GM12878 (cell line): ENCODE measurements around a stretch of chr3.

GRCh38 chr3:187989727-187990253 lies 164.2 kb upstream of the LPP start:
- RAMPAGE, long total RNA, result no peak
- RRBS, 2 experiments, result no CpG with 5 or more reads among the region's 9 CpGs
CAGE:
- cytosol, long polyA minus RNA, result no peak
- cytosol, long polyA plus RNA, result no peak
- long polyA plus RNA, result no peak
- nucleolus, long total RNA, result no peak
- nucleus, long polyA plus RNA, result no peak
- nucleus, long total RNA, result no peak

DNA sequence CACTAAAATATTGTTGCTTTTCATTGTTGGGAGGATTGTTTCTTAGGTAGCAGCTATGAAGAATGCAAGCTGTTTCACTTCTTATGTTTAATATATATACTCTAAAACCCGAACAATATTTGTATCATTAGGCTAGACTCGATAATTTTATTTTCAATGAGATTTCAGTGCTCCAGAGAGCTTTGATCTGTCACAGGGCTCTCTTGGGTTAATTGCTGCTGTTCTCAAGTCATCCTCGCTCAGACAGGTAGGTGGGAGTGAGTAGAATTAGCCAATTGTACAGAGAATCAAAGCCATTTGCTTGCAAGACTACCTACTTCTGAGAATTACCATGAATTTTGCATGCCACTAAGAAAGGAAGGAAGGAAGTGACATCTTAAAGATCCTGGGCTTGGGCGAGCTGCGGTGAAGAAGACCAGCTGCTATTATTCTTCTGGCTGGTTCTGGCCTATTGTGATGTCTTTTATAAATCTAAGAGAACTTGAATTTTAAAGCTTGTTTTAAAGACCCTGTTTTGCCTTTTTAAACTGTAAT lies 154.2 kb upstream of the LPP start:
- RAMPAGE, long total RNA, result no peak
- RRBS, 2 experiments, result no CpG with 5 or more reads among the region's 5 CpGs
CAGE:
- cytosol, long polyA minus RNA, result no peak
- cytosol, long polyA plus RNA, result no peak
- long polyA plus RNA, result no peak
- nucleolus, long total RNA, result no peak
- nucleus, long polyA plus RNA, result no peak
- nucleus, long total RNA, result no peak

DNA sequence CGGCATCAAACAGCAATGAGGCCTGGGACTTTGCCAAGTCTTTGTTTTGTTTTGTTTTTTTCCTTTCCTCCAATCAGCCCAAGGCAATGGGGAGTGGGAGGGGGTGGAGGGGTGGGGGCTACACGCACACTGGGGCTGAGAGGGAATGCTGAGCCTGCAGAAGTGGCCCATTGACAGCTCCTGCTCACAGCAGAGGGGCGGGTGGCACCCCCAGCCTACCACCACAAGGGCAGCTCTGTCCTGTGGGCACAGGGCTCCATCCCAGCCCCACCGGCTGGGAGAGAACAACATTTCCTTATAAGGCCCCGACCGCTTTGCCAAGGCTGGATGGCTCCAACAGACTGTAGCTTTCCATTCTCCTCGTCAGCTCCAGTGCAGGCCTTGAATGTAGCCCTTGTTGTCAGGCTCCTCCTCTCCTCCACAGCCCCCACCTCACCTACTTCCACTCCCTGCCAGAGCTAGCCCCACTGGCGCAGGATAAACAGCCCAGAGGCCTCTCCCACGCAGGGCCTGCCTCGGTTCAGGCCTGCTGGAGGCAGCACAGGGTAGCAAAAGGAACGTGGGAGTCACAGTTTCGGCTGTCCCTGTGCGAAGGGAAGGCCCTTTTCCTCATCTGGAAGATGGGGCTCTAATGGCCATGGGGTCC lies 101.8 kb upstream of the LPP start:
- RAMPAGE, long total RNA, result no peak
- RRBS, 2 experiments, result no CpG with 5 or more reads among the region's 13 CpGs
CAGE:
- cytosol, long polyA minus RNA, result no peak
- cytosol, long polyA plus RNA, result no peak
- long polyA plus RNA, result no peak
- nucleolus, long total RNA, result no peak
- nucleus, long polyA plus RNA, result no peak
- nucleus, long total RNA, result no peak

DNA sequence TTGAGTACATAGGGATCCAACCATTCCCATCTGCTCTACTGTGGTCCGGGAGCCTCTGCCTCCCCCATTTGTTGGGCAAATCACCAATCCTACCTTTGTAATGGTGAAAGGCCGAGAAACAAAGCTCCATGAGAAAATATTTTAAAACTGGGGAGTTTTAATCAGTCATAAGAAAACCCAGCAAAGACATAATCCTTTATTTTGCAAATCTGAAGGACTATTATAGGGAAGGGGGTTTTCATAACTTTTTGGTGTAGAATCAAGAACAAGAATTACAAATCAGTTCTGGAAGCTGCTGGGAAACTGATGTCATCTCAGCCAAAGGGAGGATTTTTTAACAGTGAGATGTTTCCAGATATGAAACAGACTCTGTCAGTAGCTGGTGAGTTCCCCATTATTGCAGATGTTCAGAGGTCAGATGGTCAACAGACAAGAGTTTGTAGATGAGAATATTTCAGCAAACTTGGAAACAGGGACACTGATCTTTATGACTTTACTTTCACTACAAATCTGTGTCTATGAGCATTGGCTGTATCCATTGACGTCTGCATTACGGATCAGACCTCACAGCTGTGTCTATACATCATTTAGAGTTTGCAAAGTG lies 72.0 kb upstream of the LPP start:
- RAMPAGE, long total RNA, result no peak
- RRBS, 2 experiments, result no CpG with 5 or more reads among the region's 4 CpGs
CAGE:
- cytosol, long polyA minus RNA, result no peak
- cytosol, long polyA plus RNA, result no peak
- long polyA plus RNA, result no peak
- nucleolus, long total RNA, result no peak
- nucleus, long polyA plus RNA, result no peak
- nucleus, long total RNA, result no peak

GRCh38 chr3:188154703-188155414 lies 902 bp downstream of the LPP start:
- RAMPAGE, long total RNA, result no peak
- RRBS, 2 experiments, result 0% methylated on average over 1 of the region's 10 CpGs; no CpG with 5 or more reads in 1 of the 2 experiments
CAGE:
- cytosol, long polyA minus RNA, result no peak
- cytosol, long polyA plus RNA, result no peak
- long polyA plus RNA, result no peak
- nucleolus, long total RNA, result no peak
- nucleus, long polyA plus RNA, result no peak
- nucleus, long total RNA, result no peak

DNA sequence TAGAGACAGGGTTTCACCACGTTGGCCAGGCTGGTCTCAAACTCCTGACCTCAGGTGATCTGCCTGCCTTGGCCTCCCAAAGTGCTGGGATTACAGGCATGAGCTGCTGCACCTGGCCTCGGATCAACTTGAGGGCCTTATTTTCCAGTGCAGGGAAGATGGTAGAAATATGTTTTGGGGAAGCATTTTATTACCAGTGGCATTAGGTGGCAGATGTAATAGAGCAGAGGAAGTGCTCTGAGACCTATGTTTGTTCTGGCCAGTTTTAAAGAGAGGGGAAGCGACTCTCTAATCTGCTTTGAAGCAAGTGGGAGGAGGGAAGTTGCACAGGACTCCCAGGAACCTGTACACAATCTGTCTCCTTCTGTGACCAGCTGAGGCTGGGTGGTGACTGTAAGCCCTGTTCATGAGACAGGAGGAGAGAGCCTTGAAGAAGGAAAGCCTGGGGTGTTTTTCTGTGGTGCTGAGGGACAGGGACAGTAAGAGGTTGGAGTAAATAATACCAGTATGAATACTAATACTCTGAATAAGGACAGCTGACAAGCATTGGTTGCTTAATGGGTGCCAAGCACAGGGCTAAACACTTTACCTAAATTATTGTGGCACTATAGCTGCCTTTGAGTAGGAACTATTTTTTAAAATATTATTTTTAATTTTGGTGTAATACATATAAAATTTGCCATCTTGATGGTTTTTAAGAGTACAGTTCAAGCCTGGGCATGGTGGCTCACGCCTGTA lies 60.5 kb downstream of the LPP start:
- RAMPAGE, long total RNA, result no peak
- RRBS, 2 experiments, result no CpG with 5 or more reads among the region's 4 CpGs
CAGE:
- cytosol, long polyA minus RNA, result no peak
- cytosol, long polyA plus RNA, result no peak
- long polyA plus RNA, result no peak
- nucleolus, long total RNA, result no peak
- nucleus, long polyA plus RNA, result no peak
- nucleus, long total RNA, result no peak

DNA sequence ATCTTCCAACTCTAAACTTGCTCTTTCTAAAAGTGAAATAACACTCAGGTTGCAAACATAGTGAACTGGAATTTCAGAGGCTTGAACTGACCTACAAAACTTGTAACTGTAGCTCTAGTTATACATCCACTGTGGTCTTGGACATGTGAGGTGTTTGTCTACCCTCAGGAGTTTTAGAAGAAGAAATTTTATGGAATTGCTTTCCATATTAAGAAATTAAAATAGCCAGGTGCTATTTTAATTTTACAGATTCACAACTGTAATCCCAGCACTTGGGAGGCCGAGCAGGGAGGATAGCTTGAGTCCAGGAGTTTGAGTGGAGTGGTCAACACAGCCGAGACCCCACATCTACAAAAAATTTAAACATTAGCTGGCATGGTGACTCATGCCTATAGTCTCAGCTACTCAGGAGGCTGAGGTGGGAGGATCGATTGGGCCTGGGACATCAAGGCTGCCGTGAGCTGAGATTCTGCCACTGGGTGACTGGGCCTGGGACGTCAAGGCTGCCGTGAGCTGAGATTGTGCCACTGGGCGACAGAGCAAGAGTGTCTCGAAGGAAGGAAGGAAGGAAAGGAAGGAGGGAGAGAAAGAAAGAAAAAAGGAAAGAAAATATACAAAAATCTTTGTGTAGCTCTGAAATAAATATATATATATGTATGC lies 95.1 kb downstream of the LPP start:
- RAMPAGE, long total RNA, result no peak
- RRBS, 2 experiments, result no CpG with 5 or more reads among the region's 8 CpGs
CAGE:
- cytosol, long polyA minus RNA, result no peak
- cytosol, long polyA plus RNA, result no peak
- long polyA plus RNA, result no peak
- nucleolus, long total RNA, result no peak
- nucleus, long polyA plus RNA, result no peak
- nucleus, long total RNA, result no peak

- RAMPAGE, long total RNA, result no peak
- RRBS, 2 experiments, result no CpG with 5 or more reads among the region's 7 CpGs
CAGE:
- cytosol, long polyA minus RNA, result no peak
- cytosol, long polyA plus RNA, result no peak
- long polyA plus RNA, result no peak
- nucleolus, long total RNA, result no peak
- nucleus, long polyA plus RNA, result no peak
- nucleus, long total RNA, result no peak
Observed at GRCh38 chr3:188261871-188262349, 108.0 kb downstream of the LPP start.

DNA sequence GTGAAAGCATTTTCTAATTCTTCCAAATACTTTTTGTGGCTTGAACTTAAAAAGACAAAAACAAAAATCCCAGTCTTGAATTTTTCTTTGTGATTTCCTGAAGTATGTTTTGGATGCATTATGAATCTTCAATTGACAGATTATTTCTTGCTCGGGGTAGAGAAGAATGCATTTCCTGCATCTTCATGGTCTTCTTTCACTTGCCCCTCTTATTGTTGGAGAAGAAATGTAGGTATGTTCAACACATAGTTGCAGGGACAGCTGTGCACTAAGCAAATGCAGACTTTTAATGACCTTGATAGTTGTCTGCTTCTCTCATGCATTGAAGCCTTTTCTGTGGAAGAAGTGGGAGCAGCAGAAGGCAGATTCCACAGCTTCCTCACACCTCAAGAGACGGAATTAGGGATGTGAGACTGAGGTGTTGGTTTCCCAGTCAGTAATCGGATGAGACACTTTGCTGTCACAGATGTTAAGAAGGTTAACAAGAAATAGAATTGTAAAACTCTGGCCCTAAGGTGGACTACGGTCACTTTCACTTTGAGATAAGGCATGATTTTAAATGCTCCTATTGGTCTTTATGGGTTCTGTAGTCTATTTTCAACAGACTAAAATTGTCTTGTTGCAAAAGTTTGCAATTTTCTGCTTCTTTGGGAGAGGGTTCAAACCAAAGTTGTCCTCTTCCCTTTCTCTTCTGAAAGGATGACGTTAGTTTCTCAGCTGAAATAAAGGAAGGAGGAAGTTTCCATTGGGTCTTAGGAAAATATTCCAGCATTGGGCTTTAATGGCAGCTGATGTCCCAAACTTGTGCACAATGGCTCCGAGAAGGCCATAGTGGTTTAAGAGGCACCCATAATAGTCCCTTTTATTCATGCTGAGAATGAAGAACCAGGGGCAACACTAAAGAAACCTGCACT lies 117.4 kb downstream of the LPP start:
- RAMPAGE, long total RNA, result no peak
- RRBS, 2 experiments, result no CpG with 5 or more reads among the region's 6 CpGs
CAGE:
- cytosol, long polyA minus RNA, result no peak
- cytosol, long polyA plus RNA, result no peak
- long polyA plus RNA, result no peak
- nucleolus, long total RNA, result no peak
- nucleus, long polyA plus RNA, result no peak
- nucleus, long total RNA, result no peak

DNA sequence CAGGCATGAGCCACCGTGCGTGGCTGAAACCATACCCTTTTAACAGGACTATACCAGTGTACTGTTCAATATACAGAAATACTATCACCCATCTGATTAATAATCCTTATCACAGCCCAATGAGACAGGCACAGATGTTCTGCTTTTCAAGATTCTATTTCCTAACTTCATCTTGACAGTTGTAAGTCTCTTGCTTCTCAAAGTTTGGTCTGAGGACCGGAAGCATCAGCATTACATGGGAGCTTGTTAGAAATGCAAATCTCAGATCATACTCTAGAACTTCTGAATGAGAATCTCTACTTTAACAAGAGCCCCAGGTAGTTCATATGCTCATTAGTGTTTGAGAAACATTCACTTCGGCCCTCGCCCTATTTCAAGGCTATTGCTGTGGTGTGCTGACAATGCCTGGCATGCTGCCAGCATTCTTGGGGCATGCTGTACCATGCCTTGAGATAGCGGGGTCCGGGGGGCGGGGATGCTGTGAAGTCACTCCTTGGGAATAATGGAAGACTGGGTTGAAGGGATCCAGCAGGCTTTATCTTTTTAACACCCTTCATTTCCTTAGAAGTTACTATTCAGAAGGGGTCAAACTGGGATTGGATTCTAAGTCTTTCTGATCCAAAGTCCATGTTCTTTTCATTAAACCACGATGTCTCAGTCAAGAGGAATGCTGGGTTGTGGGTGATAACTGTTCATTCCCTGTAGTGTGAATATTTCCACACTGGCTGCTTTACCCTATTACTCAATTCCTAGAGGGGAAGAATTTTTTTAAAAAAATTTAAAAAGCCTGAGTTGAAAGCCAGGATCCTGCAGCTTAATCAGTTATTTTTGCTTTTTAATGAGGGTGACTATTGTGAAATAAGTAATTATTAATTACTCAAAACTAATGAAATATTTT lies 194.7 kb downstream of the LPP start:
- RAMPAGE, long total RNA, result no peak
- RRBS, 2 experiments, result no CpG with 5 or more reads among the region's 9 CpGs
CAGE:
- cytosol, long polyA minus RNA, result no peak
- cytosol, long polyA plus RNA, result no peak
- long polyA plus RNA, result no peak
- nucleolus, long total RNA, result no peak
- nucleus, long polyA plus RNA, result no peak
- nucleus, long total RNA, result no peak

DNA sequence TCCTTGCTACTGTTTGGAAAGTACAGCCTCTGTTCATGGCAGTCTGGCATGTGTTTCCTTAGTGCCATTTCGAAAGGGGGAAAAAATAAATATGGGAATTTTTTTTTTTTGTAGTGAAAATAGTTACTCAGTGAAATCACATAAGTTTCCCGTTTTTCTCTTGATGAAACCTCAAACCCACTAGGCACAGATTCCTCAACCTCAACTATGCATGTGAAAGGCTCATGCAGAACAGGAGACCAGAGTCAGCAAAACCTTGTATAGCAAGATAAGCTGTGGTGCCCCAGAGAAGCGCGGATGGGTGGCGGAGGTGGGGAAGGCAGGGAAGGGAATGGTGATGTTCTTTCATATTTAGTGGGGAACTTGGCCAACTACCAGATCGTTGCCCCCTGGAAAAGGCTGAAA lies 353.4 kb downstream of the LPP start:
- RAMPAGE, long total RNA, result no peak
- RRBS, 2 experiments, result no CpG with 5 or more reads among the region's 6 CpGs
CAGE:
- cytosol, long polyA minus RNA, result no peak
- cytosol, long polyA plus RNA, result no peak
- long polyA plus RNA, result no peak
- nucleolus, long total RNA, result no peak
- nucleus, long polyA plus RNA, result no peak
- nucleus, long total RNA, result no peak

DNA sequence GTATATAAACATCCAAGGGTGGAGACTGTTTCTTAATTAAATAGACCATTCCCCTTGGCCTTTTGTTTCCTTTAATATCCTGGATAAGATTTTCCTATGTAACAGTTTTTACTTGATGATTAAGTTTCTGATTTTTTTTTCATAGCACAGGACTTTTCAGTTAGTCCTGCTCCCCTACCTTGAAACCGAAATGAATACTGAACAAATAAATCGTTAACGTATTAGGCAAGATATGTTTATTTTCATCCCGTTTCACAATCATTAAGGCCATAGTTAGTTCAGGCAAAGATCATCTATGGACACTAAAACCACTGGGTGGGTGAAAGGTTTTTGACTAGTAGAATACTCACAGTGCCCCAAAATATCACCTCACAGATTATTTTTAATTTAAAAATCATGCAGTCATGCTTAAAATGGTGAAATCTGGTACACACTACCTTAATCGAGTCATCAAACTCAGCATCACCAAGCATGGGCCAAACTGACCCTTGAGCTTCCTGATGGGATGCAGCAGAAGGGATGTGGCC lies 364.9 kb downstream of the LPP start:
- RAMPAGE, long total RNA, result no peak
- RRBS, 2 experiments, result no CpG with 5 or more reads among the region's 5 CpGs
CAGE:
- cytosol, long polyA minus RNA, result no peak
- cytosol, long polyA plus RNA, result no peak
- long polyA plus RNA, result no peak
- nucleolus, long total RNA, result no peak
- nucleus, long polyA plus RNA, result no peak
- nucleus, long total RNA, result no peak

GRCh38 chr3:188568750-188569220 lies 414.8 kb downstream of the LPP start:
- RAMPAGE, long total RNA, result no peak
- RRBS, 2 experiments, result no CpG with 5 or more reads among the region's 6 CpGs
CAGE:
- cytosol, long polyA minus RNA, result no peak
- cytosol, long polyA plus RNA, result no peak
- long polyA plus RNA, result no peak
- nucleolus, long total RNA, result no peak
- nucleus, long polyA plus RNA, result no peak
- nucleus, long total RNA, result no peak

- RAMPAGE, long total RNA, result no peak
- RRBS, 2 experiments, result no CpG with 5 or more reads among the region's 7 CpGs
CAGE:
- cytosol, long polyA minus RNA, result no peak
- cytosol, long polyA plus RNA, result no peak
- long polyA plus RNA, result no peak
- nucleolus, long total RNA, result no peak
- nucleus, long polyA plus RNA, result no peak
- nucleus, long total RNA, result no peak
Observed at GRCh38 chr3:188772675-188773343, 399.0 kb upstream of the TPRG1 start.

GRCh38 chr3:188886128-188887029 lies 285.4 kb upstream of the TPRG1 start:
- RAMPAGE, long total RNA, result no peak
- RRBS, 2 experiments, result no CpG with 5 or more reads among the region's 4 CpGs
CAGE:
- cytosol, long polyA minus RNA, result no peak
- cytosol, long polyA plus RNA, result no peak
- long polyA plus RNA, result no peak
- nucleolus, long total RNA, result no peak
- nucleus, long polyA plus RNA, result no peak
- nucleus, long total RNA, result no peak

- RAMPAGE, long total RNA, result no peak
- RRBS, 2 experiments, result no CpG with 5 or more reads among the region's 6 CpGs
CAGE:
- cytosol, long polyA minus RNA, result no peak
- cytosol, long polyA plus RNA, result no peak
- long polyA plus RNA, result no peak
- nucleolus, long total RNA, result no peak
- nucleus, long polyA plus RNA, result no peak
- nucleus, long total RNA, result no peak
Observed at GRCh38 chr3:188901123-188901622, 270.6 kb upstream of the TPRG1 start.

- RAMPAGE, long total RNA, result no peak
- RRBS, 2 experiments, result no CpG with 5 or more reads among the region's 6 CpGs
CAGE:
- cytosol, long polyA minus RNA, result no peak
- cytosol, long polyA plus RNA, result no peak
- long polyA plus RNA, result no peak
- nucleolus, long total RNA, result no peak
- nucleus, long polyA plus RNA, result no peak
- nucleus, long total RNA, result no peak
Observed at GRCh38 chr3:188937513-188937863, 234.3 kb upstream of the TPRG1 start.

- RAMPAGE, long total RNA, result no peak
- RRBS, 2 experiments, result no CpG with 5 or more reads among the region's 1 CpG
CAGE:
- cytosol, long polyA minus RNA, result no peak
- cytosol, long polyA plus RNA, result no peak
- long polyA plus RNA, result no peak
- nucleolus, long total RNA, result no peak
- nucleus, long polyA plus RNA, result no peak
- nucleus, long total RNA, result no peak
Observed at GRCh38 chr3:188944271-188944470, 227.6 kb upstream of the TPRG1 start.

DNA sequence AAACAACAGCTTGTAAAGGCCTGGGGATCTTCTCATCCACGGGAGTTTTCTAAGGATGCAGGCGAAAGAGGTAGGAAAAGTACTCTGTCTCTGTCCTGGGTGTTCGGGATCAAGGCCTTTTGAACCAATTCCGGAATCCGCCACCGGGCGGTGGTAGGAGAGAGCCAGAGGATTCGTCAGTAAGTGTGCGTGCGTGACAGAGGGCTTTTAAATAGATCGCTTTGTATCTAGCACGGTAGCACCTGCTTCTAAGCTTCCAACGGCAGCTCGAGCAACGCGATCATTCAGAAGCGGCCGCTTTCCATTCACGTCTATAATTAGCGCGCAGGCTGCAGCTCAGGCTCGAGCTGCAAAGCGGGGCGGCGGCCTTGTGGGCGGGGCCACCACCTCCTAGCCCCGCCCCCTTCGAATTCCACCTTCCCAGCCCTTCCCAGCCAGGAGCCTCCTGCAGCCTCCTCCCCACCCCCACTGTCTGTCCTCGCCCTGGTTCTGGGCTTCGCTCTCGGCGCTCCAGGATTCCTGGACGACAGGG lies 224.3 kb upstream of the TPRG1 start:
- RAMPAGE, long total RNA, result no peak
- RRBS, 2 experiments, result no CpG with 5 or more reads among the region's 33 CpGs
CAGE:
- cytosol, long polyA minus RNA, result no peak
- cytosol, long polyA plus RNA, result no peak
- long polyA plus RNA, result no peak
- nucleolus, long total RNA, result no peak
- nucleus, long polyA plus RNA, result no peak
- nucleus, long total RNA, result no peak

DNA sequence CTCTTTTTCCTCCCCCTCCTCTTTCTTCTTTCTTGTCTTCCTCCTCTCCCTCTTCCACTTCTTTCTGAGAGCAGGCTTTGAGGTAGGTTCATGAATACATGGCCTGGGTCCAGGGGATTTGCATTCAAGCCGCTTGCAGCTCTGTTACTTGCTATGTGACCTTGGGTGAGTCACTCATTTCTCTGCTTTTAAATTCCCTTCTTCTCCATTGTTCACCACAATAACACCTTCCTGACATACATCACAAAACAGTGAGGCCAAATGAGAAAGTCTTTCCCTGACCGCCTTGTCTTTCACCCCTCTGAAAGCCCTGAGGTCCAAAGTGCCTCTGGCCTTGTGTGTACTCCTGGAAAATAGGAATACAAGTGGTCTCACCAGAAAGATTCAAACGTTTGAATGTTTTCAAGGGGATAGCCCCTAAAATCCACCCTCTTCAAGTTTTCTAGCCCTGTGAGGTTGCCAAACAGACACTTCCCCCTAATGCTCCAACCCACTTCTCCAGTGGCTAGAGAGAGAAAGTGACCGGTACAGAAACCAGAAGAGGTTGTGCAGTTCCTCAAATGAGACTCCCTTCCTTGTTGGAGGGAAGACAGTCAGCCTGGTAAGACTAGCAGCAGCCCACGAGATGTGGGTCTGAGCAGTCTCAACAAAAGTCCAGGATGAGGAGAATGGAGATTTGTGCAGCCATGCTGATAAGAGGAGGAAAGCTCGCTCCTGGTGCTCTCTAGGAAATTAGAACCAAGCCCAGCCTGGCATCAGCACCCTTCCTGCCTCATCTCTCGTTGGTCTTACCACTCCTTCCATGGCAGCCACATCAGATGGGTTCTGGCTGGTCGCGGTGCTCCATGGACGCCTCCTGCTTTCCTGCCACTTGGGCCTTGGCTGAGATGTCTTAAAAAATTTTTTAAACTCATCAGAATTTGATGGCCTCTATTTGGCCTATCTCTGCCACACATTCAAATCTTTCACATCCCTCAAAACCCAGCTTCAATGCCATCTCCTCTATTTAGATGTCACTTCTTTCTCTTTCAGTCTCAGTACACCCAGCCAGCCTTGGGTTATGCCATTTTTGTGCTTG lies 222.8 kb upstream of the TPRG1 start:
- RAMPAGE, long total RNA, result no peak
- RRBS, 2 experiments, result no CpG with 5 or more reads among the region's 10 CpGs
CAGE:
- cytosol, long polyA minus RNA, result no peak
- cytosol, long polyA plus RNA, result no peak
- long polyA plus RNA, result no peak
- nucleolus, long total RNA, result no peak
- nucleus, long polyA plus RNA, result no peak
- nucleus, long total RNA, result no peak